Pericardium fibroblast (primary cell): ENCODE measurements around a stretch of chr6.

- RAMPAGE, long total RNA: no peak
These were observed 82.3 kb upstream of the LYRM2 start for GRCh38 chr6:89720858-89721312.

DNA sequence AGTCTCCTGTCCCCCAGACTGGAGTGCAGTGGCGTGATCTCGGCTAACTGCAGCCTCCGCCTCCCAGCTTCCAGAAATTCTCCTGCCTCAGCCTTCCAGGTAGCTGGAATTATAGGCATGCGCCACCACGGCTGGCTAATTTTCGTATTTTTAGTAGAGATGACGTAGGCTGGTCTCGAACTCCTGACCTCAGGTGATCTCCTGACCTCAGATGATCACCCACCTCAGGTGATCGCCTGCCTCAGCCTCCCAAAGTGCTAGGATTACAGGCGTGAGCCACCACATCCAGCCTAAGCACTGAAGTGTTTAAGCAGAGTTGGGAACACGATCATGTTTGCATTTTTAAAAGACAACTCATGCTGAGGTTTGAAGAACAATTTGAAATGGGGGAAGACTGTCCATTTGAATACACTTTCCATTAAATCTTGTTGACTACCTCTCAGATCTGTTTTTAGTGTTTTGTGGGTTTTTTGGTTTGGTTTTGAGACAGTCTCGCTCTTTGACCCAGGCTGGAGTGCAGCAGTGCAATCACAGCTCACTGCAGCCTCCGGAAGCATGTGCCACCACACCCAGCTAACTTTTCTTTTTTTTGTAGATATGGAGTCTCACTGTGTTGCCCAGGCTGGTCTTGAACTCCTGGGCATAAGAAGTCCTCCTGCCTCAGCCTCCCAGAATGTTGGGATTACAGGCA, 15.4 kb upstream of the MDN1 start:
- RAMPAGE, long total RNA: no peak

GRCh38 chr6:90009965-90010253, 115.6 kb downstream of the GJA10 start:
- RAMPAGE, long total RNA: no peak

DNA sequence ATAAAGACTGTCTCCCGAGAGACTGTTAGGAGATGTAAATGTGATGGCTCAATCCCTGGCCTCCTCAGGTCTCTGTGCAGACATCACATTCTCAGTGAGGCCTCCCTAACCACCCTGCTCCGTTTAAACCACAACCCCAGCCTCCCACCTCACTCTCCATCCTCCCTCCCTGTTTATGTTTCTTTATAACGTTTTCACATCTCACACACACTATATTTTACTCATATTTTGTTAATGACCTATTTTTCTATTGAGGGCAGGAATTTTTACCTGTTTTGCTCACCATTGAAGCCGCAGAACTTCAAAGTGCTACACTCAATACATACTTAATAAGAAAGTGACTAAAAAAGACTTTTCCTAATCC, 135.0 kb downstream of the GJA10 start:
- RAMPAGE, long total RNA: no peak

DNA sequence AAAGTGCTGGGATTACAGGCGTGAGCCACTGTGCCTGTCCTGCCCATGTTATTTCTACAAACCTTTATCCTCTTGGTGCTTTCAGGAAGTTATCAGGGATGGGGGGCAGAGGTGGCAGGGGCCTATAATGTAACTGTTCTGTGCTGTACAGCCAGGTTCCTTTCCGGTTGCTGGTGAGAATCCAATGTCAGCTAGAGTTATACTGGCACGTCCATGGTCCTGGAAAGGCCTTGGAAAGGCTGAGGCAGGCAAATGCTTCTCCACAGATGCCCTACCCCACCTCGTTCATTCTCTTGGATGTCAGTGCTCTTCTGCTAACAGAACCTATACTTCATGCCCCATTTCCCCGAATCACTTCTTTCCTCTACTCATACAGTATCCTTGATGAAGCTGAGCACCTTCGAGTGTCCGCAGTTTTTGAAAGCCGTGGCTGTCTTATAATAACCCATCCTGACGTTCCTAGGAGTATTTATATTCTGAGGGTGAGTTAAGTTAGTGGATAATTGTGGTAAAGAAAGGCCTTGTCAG, 153.0 kb downstream of the GJA10 start:
- RAMPAGE, long total RNA: no peak

DNA sequence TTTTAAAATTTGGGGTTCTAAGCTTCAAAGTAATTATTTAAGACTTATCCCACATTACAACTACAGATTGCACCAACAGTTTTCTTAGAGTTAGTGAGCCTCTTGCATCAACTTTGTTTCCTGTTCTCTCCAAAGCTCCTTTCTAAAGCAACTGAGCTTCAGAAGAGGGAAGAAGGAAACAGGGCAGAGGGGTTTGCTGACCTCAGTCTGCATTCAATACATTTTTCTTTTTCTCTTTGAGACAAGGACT, 190.9 kb downstream of the BACH2 start:
- RAMPAGE, long total RNA: no peak

DNA sequence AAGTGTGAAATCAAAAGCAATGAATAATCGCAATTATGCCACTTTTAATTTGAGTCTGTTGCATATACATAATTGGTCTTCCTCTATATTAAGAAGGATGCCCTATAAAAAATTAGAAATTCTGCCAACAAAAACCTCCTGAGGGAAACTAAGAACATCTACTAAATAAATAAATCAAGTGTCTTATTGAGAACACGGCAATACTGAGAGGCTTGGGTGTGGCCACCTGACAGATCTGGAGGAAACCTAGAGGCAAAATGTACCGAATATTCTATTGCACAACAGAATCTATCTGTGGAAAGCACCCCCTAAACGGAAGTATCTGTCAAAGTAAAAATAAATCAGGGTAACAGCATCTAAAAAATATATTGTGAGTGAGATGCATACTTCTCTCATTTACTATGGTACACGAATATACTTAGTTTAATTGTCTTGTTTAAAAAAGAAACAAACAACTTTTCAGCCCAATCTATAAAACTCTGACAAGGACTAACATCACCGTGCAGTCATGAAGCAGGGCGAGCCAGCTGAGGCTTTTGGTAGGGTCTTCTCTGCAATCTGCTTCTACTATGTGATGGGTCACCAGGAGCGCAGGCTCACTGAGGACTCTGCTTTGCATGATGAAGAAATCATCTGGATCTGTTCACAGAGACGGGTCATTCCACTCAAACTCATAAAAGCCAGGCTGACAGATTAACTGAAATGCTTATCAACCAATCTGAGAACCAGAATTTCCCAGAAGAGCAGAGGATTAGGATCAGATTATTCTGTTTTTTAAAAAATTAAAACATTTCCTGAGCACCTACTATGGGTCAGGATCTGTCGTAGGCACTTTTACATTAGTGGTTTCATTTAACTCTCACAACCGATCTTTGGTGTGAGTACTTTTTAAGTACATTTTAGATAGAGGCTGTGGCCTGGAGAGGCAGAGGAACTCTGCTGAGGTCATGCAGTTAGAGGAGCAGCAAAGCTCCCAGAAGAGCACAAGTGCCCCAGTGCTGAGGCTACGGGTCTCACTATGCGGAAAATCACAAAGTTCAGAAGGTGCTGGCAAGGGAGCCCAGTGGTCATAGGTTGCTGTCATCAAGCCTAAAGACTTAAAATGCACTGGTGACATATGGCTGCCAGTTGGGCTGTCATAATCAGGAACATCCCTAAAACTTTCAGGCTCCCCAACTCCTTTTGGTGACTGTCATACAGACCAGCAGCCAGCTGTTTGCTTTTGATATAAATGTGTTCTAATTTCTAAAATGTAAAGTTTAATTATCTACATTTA, 109.2 kb downstream of the BACH2 start:
- RAMPAGE, long total RNA: no peak

GRCh38 chr6:90274405-90275137, 22.1 kb downstream of the BACH2 start:
- RAMPAGE, long total RNA: no peak

DNA sequence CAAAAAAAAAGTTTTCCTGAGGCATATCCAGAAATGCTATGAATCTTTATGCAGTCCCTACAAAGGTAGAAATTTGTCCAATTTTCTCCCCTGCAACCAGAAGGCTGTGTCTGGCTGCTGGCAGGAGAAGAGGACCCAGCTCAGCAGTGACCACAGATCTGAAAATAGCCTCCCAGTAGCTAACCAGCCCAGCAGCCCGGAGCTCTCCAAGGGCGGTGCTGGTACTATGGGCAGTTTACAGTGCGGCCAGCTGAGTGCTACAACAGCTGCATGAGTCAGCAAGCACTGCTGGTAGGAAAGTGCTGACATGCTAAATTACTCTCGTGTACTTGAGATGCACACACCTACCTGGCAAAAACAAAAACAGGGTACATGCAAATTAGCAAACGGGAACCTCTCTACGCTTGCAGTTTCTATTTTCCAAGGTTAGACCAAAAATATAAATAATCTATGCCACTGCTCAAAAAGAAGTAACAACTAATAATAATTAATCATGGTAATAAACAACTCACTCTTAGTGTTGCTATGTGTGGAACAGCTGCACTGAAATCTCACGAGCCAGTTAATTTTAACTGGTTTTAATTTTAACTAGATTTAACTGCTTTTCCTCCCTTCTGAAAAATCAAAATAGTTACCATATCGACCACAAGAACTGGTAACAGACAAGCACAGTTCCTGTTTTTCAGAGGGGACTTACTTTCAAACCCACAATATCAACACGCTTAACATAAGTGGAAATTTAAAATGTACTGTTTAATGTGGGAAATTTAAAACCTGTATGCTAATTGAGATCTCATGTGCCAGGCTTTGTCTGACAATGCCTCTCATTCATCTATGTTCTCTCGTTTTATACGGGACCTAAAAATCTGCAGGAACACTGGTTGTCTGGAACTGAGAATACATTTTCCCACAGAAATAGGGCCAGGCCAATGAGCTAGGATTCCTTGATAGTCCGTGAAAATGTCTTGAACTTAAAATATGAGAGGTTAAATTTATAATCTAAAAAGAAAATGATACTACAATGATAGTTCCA, 10.8 kb downstream of the BACH2 start:
- RAMPAGE, long total RNA: no peak

GRCh38 chr6:90292881-90293797, 3.5 kb downstream of the BACH2 start:
- RAMPAGE, long total RNA: no peak

DNA sequence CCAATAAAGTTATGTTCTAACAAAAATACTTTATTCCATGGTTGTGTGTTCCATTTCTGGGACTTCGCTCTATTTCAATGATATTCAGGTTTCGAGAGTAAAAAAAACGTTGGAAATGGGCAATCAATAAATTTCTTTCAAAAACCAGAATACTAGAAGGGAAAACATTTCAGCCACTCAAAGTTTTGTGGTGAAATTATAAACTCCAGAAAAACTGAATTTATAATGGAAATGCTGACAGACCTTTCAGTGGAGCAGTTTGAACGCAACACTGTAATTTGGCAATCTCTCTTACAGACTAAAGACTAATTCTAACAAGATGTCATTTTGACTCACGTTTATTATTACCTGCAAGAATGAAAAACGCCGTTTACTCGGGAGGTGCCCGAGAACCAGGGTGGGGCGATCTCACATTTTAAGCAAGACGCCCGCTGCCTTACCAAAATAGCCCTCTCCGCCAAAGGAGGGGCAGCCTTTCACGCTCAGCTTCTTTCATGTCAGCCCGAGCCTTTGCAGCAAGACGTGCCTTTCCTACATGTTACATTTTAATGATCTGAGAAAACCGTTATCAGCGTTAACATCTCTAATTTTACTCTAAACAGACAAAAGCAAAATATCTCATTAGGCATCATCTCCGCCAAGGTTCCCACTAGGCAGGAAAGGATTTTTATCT, 2.2 kb downstream of the BACH2 start:
- RAMPAGE, long total RNA: no peak

GRCh38 chr6:90369240-90369607, 72.6 kb upstream of the BACH2 start:
- RAMPAGE, long total RNA: no peak

DNA sequence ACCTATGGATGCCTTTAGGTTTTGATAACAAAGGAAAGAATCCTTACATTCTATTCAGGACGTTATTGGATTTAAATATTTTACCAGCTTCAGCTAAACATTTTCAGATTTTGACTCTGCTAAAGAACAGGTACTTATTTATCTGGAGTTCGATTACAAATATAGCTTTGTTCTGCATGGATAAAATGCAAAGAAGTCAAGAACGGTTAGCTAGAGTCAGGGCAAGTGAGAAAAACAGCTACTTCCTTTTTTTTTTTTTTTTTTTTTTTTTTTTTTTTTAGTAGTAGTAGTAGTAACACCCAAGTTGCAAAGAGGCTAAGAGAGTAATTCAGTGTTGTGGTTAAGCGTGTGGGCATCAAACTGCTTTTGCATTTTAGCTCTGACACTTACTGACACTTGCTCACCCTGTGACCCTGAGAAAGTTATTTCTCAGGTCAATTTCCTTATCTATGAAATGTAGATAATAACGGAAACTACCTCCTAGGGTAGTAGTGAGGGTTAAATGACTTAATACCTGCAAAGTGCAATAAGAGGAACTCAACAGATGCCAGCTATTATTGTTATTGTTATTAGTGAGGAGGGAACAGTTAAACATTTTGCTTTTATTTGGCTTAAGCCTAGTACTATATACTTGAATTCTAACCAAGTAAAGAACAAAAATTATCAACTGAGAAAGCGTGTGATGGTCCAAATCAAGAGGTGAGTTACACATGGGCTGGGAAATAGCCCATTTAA, 86.6 kb upstream of the BACH2 start:
- RAMPAGE, long total RNA: no peak

- RAMPAGE, long total RNA: no peak
These were observed 128.5 kb upstream of the BACH2 start for GRCh38 chr6:90425127-90425536.

- RAMPAGE, long total RNA: no peak
These were observed 128.5 kb downstream of the MAP3K7 start for GRCh38 chr6:90458335-90458781.

DNA sequence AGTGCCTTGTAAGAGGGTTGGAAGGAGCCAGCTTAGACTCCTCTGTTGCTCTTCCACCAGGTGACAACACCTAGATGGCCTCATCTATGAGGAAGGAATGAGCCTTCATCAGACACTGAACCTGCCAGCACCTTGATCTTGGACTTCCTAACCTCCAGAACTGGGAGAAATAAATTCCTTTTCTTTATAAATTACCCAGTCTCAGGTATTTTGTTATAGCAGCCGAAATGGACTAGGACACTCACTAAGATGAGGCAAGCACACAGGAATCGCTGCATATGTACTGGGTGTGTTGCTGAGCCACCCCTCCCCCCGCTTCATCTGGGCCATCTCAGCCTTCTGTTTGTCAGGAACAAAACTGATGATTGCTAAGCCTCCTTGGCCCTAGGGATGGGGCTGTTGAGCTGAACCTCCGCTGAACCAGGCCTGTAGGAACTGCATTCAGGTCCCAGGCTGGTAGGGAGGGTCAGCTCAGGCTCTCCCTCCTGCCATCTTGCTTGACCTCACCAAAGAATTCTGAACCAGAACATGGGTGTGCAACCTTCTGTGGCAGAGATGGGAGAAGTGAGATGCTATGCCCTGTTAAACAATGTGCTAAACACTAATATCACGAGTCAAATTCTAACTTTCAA, 108.6 kb downstream of the MAP3K7 start:
- RAMPAGE, long total RNA: no peak

DNA sequence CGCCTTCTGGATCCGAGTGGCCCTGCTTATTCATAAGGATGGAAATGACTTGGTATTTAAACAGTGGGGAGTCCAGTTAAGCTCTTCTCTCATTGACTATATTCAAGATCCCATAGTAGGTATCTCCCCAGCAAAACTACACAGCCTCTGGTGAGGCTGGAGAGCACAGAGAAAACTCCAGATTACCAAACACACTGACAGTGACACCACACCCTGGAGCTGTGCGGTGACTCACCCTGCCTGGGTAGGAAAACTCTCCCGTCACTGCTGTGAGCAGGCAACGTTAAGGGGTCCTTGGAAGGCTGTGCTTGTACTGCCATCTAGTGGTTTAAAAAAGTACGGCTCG, 107.7 kb downstream of the MAP3K7 start:
- RAMPAGE, long total RNA: no peak

GRCh38 chr6:90562391-90562752, 24.5 kb downstream of the MAP3K7 start:
- RAMPAGE, long total RNA: no peak

GRCh38 chr6:90610143-90610658, 23.3 kb upstream of the MAP3K7 start:
- RAMPAGE, long total RNA: no peak

DNA sequence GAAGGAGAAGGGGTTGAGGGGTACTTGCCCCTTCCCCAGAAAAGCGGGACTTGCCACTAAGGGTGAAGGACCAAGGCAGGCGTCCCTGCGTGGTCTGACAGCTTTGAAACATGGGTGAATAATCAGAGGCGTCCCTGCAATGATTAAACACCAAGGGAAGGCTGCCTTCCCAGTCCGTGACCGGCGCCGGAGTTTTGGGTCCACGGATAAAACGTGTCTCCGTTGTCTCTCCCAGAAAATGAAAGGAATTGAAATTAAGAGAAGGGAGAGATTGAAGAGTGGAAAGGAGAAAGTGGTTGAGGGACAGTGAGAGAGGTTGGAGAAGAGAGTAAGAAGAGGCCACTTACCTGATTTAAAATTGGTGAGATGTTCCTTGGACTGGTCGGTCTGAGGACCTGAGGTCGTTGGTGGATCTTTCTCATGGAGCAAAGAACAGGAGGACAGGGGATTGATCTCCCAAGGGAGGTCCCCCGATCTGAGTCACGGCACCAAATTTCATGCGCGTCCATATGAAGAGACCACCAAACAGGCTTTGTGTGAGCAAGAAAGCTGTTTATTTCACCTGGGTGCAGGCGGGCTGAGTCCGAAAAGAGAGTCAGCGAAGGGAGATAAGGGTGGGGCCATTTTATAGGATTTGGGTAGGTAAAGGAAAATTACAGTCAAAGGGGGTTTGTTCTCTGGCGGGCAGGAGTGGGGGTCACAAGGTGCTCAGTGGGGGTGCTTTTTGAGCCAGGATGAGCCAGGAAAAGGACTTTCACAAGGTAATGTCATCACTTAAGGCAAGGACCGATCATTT, 415.6 kb upstream of the EPHA7 start:
- RAMPAGE, long total RNA: no peak